ENCODE measurements around a stretch of chr19.

- PRO-cap, 3 experiments, result peak in 3 of 3 experiments; most common minus-strand start chr19:58559571 (in 3)
These were observed 939 bp upstream of the UBE2M start for GRCh38 chr19:58559455-58559644.

- PRO-cap, 3 experiments, result peak in 2 of 3 experiments; most common plus-strand start chr19:58581565 (in 2)
These were observed 8.1 kb upstream of the MZF1 start for GRCh38 chr19:58581135-58581816.